Heart right ventricle (tissue), 2 donors: ENCODE measurements around the gene CELF2.

DNA sequence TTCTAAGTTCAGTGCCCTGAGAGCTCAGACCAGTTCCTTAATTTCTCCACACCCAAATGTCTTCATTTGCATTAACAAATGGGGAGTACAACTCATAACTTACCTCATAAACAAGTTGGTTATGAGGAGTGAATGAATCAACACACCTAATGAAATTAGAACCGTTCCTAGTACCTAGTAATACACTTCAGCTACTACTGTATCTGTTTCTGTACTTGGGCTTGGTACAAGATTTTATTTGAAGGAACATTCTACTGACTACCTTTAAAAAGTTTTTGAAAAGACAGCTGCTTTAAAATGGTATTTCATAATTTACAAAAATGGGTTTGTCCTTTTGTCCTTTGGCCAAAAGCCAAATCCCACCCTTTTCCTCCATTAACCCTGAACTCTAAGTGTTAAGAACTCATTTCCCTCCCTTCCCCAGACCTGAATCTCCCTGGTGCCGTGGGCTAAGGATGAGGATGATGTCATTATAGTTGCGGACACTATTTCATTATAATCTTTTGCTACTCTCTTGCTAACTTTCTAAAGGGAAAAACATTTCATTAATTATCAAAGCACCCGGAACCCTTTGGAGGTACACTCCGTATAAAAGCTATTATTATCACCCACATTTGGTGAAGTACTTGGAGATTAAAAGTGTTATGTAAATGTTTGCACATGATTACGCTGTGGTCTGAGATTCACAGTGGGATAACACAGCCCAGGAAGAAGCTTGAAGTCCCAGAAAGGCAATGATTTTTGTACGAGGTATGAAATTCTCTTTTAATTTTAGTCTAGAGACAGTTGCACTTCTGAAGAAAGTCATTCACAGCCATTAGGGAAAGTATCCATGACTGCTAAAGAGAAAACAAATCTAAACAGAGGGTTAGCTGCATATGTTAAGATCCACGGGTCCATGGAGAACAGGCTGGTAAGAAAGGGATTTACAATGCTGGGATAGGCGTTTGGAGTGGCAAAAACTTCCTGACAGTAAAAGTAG, 221.2 kb upstream of the CELF2 start:
- PRO-cap, 2 experiments: no peak in any of the 2 experiments

- PRO-cap, 2 experiments: peak in 1 of 2 experiments; most common plus-strand start chr10:10797697 (in 1); most common minus-strand start chr10:10797671 (in 1)
Observed at GRCh38 chr10:10797136-10797973, 220.3 kb upstream of the CELF2 start.

DNA sequence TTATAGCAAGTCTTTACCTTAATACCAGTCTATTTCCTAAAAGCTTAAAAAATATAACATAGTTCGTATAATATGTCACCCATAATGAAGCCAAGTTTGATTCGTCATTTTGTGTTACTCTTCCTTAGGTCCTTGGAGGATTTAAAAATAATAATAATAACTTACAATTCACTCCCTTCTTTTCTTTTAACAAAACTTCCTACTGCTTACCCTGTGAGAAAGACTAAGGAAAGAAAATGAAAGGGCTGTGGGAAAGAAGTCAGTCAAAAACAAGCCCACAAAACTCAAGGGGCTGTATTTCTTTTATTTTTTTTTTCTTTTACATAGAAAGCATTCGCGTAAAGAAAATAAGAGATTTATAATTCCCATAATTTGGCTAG, 187.3 kb upstream of the CELF2 start:
- PRO-cap, 2 experiments: no peak in any of the 2 experiments

- PRO-cap, 2 experiments: peak in 2 of 2 experiments; most common plus-strand start chr10:10872274 (in 1); most common minus-strand start chr10:10872132 (in 1)
Observed at GRCh38 chr10:10871867-10872784, 145.5 kb upstream of the CELF2 start.

DNA sequence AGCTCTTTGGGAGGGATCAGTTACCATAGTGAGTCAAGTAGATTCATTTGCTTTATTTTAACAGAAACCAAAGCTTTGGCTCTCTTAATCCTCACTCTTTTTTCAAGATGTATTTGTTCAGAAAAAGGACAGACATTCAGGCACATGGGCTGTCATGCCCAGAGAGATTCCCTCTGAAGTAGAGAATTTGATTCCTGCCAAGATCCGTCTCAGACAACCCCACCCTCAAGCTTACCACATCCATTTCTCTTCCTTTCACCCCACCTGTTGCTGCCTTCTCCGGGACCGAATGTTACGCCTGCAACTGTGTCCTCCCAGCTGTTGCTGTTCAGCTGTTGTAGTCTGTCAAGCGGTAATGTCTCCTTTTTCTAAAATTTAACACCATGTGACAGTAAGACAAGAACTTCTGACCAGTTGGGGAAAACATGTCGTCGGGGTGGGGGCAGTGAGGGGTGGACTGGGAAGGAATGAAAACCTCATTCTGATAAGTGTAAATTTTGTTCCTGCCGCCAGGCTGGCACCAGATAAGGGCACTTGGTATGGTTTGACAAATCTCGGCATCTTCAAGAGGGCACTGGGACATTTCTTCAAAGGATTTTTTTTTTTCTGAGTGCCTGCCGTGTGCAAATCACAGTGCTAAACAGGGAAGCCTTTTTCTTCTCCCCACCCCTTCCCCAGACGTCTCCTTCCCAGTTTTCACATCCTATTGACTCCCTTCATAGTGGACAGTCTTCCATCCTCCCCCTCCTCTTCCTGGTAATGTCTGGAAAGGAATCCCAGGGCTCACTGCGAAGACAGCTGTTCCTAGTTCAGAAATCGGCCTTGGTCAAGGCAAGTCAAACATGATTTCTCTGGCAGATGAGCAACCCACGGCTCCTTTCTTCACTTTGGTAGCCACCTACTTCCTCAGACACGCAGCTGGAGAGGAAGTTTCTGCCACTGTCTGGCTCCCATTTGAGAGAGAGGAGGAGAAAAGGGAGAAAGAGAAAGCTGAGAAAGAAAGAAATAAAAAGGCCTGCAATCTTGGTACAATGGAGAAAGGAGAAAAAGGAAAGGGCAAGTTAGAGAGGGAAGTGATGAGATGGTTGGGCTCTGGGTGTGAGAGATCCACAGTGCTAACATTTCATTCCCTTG, 5.0 kb upstream of the CELF2 start:
- PRO-cap, 2 experiments: peak in 1 of 2 experiments; most common plus-strand start position 812 of the sequence (in 1)

- PRO-cap, 2 experiments: peak in 2 of 2 experiments; most common plus-strand start chr10:11017963 (in 2); most common minus-strand start chr10:11017782 (in 1)
Observed at GRCh38 chr10:11017240-11018440, at the start of gene CELF2. CELF2 (plus strand) TSS chr10:11017872.

DNA sequence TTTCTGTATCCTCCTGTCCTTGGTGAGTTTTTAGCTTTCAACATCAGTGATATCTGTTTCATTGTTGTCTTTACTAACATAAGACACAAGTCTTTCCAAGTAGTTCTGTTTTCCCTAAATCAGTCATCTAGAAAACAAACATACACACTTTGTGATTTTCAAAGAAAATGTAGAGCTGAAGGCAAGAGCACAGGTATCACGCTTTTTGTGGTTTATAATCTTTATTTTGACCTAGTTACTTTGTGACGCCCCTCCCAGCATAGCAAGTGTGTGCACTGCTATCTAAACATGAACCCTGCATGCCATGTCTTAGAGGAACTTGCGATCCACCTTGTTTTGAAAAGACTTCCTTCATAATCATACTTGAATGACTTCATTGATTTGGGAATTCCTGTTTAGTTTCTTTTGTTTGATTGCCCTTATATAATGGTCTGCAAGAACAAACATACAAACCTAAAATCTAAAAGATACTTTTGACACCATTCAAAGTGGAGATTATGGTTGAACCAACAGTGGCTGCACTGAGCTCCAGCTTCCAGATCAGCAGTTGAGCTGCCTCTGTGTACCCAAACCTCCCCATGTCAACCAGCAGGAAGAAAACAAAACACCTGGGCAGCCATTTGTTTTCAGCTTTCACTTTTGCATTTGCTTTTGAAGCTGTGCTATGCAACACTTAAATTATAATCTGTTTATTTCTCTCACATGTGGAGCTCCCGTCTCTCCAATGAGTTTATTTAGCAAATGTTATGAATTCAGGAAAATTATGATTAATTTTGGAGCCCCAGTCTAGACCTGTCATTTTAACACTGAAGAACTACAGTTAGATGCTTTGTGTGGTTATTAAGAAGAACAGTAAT, 132.6 kb downstream of the CELF2 start:
- PRO-cap, 2 experiments: no peak in any of the 2 experiments

- PRO-cap, 2 experiments: no peak in any of the 2 experiments
Observed at GRCh38 chr10:11156520-11156995, 138.9 kb downstream of the CELF2 start.

DNA sequence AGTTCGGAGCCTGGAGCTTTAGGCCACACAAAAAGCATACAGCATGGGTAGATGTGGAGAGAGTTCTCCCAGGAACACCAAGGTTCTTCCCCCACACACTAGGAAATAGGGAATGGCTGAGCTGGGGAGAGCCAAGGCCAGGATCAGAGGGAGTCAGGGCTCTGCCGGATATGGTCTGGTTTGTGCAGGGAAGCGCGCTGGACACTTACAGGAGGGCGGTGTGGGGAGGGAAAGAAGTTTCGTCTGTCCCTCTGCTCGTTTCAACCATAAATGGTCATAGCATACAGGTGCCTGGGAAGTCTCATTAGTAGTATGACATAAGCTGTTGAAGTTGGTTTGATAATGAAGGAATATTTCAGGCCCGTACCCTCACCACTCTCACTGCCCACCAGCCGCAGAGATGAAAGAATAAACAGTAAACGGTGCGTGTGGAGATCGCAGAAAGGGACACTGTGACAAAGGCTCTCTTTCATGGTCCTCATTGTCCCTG, 207.2 kb downstream of the CELF2 start:
- PRO-cap, 2 experiments: peak in 1 of 2 experiments; most common minus-strand start position 177 of the sequence (in 1)

DNA sequence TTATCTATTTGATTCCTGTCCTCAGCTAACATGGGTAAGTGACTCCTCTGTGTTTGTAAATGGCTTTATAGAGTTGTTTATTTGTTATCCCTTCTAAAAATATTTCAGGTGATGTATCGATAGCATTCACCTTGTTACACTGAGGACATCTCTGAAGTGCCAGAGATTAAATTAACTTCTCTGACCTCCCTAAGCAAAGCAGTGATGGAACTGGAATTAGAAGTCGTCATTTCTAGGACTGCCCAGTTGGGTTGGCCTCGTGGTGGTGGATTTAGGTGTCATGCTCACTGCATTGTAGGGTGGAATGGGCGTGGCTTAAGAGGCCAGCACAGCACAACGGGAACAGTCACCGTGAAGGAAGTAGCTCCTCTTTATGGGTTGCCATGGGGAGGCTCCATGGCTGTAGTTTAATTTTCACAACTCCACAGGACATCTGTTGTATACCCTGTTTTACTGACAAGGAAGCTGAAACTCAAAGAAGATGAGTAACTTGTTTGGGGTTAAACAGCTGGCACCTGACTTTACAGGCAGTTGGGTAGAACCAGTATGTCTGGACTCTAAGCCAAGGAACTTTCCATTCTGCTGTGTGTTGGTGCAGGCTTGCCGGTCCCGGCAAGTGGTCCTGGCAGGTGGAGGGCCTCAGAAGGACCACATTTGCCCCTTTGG, 208.2 kb downstream of the CELF2 start:
- PRO-cap, 2 experiments: no peak in any of the 2 experiments

DNA sequence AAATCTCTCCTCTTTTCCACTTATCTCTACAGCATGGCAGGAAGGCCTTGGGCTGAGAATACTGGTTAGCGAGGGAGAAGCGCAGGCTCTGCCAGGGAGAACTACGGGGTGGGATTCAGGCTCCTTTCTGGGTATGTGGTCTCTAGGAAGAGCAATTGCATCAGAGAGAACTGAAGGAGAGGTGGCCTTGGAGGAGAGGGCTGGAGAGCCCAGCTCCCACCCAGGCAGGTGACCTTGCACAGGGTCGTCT, 270.3 kb downstream of the CELF2 start:
- PRO-cap, 2 experiments: no peak in any of the 2 experiments

- PRO-cap, 2 experiments: no peak in any of the 2 experiments
Observed at GRCh38 chr10:11297689-11298436, 280.2 kb downstream of the CELF2 start.

DNA sequence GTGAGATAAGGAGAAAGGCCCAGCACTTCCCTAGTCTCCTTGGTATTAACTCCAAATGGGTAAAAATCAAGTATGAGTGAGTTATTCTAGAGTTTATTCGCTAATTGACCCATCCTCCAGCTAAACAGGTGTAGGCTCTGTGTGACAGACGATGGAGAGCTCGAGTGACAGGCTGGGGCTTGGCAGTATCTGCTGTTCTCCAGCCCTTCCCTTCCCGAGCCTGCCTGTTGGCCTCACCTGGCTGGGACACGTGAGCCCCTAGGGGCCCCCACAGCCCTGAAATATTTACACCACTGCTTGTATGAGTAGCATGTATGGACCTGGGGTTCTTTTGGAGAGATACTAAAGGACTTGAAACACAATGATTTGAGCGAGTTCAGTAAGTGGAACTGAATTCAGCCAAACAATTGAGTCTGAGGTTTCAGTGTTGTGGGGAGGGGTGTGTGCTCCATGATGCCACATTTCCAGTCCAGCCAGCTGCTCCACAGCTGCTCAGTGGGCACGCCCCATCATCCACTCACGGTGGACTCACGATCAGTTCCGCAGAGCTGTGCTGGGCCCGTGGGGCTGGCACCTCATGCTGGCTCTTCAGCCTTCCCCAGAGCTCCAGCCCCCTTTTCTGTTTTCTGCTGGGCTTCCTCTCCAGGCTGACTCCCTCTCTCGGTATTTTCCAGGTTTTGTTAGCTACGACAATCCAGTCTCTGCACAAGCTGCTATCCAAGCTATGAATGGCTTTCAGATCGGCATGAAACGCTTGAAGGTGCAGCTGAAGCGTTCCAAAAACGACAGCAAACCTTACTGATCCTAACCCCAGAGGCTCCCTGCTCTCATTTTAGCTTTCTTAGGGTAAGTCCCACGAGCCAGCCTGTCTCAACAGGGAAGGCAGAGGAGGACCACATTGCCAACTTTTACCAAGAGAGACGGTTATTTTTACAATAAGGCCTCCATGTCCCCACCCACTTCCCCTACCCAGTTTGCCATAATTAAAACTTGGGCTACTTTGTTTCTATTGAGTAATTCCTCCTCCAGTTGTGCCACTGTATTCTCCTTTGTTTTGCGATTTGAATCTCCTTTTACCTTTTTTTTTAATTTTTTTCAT, 282.8 kb downstream of the USP6NL start:
- PRO-cap, 2 experiments: no peak in any of the 2 experiments

DNA sequence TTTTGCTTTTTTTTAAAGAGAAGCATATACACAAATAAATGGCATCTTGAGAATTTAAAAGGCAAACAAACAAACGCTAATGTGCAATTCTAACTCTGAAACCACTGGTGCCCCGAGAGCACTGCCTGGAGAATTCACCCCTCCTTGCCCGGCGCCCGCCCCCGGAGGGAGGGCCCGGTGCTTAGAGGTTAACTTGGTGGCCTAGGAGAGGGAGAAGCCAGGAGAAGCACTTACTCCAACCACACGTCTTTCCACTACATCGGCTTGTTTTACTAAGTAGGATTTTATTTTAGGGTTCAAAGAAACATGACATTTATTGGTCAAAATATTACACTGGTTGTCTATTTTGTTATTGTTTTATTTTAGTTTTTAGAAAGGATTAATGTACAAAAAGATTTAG, 282.1 kb downstream of the USP6NL start:
- PRO-cap, 2 experiments: no peak in any of the 2 experiments

DNA sequence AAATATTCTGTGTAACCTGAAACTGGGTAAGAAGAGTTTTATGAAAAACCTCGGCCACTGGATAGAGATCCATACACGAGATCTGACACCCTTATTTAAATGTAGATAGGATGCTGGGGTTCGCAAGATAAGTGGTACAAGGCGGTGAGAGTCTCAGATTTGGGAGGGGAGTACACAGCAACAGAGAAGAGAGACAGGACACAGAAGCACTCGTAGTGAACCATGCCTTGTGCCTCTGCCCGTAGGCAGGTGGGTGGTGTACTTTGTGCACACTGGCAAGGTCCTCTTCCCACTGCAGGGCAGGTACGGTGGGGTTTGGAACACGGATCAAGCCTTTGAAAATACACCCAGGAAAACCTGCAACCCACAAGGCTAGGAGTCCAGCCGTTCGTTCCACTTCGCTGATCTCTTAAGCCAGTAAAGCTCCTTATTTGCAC, 162.8 kb downstream of the USP6NL start:
- PRO-cap, 2 experiments: no peak in any of the 2 experiments

GRCh38 chr10:11610276-11610526, 1.2 kb downstream of the USP6NL start:
- PRO-cap, 2 experiments: no peak in any of the 2 experiments

GRCh38 chr10:11736771-11737204, 5.4 kb upstream of the ECHDC3 start:
- PRO-cap, 2 experiments: no peak in any of the 2 experiments

- PRO-cap, 2 experiments: no peak in any of the 2 experiments
Observed at GRCh38 chr10:11830615-11831386, 7.6 kb downstream of the PROSER2 start.

DNA sequence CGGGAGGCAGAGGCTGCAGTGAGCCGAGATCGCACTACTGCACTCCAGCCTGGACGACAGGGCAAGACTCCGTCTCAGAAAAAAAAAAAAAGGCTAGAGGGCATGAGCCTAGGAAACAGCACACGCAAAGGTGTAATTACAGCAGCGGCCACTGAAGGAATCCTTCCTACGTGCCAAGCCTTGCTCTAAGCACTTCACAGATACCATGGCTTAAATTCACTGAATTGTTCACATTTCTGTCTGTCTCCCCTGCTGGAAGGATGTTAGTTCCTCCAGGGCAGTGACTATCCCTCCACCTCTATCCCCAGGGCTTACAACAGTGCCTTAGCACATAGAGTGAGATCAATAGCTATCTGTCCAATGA, 92.9 kb downstream of the PROSER2 start:
- PRO-cap, 2 experiments: no peak in any of the 2 experiments

DNA sequence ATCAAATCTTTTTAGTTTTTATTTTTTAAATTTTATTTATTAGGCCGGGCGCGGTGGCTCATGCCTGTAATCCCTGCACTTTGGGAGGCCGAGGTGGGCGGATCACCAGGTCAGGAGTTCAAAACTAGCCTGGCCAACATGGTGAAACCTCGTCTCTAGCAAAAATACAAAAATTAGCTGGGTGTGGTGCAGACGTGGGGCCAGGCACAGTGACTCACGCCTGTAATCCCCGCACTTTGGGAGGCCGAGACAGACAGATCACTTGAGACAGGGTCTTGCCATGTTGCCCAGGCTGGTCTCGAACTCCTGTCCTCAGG, 2.7 kb downstream of the DHTKD1 start:
- PRO-cap, 2 experiments: no peak in any of the 2 experiments